Rectum (tissue), 1 donor: ENCODE data around the genes REPS1 and TXLNB.

- PRO-cap = no peak
Observed at GRCh38 chr6:138945193-138945825, 42.7 kb downstream of the REPS1 start.

- PRO-cap = bidirectional peak, plus-strand start at chr6:138987848, minus-strand start at chr6:138987717; bidirectional peak, plus-strand start at chr6:138988069, minus-strand start at chr6:138987945; bidirectional peak, plus-strand start at chr6:138988367, minus-strand start at chr6:138988209
Observed at GRCh38 chr6:138987426-138988597, at the start of gene REPS1. TSS of gene REPS1 (minus strand) at chr6:138988253.

- PRO-cap = no peak
Observed at GRCh38 chr6:139136887-139137444, 2.1 kb downstream of the HECA start.

- PRO-cap = unidirectional peak, minus-strand start at chr6:139270492
Observed at GRCh38 chr6:139270318-139270861, 21.4 kb downstream of the TXLNB start.

GRCh38 chr6:139288435-139288948 is 3.3 kb downstream of the TXLNB start:
- PRO-cap = no peak

DNA sequence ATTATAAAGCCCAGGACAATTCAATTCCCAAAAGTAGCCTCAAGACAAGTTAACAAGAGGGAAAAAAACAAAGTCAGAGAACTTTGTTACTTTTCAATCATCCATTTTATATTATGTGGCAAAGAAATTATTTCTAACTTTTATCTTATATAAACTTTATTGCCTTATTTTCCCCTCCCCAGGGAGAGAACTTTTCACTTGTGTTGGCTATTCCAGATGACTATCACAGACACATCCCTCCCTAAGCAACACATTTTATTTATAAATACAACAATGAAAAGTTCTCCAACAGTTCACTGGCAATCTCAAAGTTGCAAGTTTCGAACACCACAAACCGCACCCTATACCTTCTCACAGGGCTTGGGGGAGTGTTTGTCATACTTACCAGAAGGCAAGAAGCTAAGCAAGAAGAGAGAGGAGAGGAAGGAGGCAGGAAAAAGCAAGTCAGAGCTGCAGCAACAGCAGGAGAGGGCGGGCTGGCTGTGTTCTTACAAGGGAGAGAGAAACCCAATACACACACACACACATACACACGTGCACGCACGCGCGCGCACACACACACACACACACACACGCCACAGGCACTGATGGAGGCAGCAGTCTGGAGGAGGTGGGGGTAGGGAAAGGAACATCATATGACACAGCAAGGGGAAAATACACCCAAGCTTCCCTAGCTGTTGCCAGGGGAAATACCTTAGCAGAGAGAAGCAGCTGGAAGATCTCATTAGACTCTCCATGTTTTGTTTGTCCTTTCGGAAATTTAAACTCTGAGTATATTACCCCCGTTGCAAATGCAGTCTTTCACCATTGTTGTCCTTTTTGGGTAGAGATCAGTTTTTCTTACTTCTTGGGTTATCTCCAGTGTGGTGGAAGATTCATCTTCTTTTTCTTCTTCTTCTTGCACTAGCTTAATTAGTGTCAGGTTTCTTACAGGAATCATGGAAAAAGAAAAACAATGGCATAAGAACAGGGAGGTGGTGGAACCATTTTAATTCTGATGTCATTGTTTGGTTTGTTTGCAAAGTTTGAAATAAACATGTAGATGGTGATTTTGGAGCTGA is at the start of gene TXLNB:
TXLNB (minus strand) TSS at position 463 of the 1,061 bp plus-strand sequence.
- PRO-cap = bidirectional peak, plus-strand start at position 700 of the sequence, minus-strand start at position 460 of the sequence

DNA sequence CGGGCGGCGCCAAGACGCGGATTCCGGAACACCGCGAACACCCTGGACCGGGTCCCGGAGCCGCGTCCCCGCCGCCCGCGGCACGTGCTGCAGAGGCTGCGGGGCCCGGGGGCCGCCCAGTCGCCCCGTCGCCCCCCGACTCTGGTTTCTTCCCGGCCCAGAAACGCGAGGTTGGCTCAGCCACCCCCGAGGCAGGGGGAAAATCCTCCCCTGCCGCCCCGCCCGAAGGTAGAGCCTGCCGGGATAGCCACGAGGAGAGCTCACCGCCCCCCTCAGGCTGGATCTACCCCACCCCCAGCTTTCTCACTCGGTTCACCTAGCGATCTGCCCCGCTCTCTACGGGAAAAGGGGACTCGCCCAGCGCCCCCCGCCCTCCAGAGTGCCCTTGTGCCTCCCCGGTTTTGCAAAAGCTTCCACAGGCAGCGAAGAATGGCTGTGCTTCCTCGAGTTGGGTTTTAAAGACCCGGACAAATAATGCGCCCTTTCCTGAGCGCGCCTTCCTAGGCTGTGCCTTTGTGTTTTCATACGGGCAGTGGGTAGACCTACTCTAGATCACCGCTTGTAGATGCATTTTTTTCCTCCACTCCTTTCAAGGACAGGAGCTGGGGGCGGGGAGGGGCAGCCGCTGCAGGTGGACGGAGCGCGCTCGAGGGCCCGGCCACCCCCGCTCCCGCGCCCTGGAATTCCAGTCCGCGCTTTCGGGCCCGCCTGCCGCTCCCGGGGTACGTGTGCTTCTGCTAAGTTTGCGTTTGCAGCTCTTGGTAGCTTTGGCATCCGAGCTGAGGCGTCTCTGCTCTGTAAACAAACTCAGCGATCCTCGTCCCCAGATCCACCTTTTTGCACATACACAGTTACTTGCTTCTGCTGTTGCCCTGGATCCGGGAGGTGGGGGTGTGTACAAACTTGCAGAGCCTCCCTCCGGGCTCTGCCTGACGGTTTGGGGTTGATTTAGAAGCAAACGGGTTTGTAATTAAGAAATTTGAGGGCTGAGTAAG is 564 bp upstream of the CITED2 start:
- PRO-cap = bidirectional peak, plus-strand start at position 92 of the sequence, minus-strand start outside the sequence; bidirectional peak, plus-strand start at position 310 of the sequence, minus-strand start at position 217 of the sequence; bidirectional peak, plus-strand start at position 773 of the sequence, minus-strand start at position 839 of the sequence

GRCh38 chr6:139485730-139486161 is 111.3 kb upstream of the CITED2 start:
- PRO-cap = no peak

DNA sequence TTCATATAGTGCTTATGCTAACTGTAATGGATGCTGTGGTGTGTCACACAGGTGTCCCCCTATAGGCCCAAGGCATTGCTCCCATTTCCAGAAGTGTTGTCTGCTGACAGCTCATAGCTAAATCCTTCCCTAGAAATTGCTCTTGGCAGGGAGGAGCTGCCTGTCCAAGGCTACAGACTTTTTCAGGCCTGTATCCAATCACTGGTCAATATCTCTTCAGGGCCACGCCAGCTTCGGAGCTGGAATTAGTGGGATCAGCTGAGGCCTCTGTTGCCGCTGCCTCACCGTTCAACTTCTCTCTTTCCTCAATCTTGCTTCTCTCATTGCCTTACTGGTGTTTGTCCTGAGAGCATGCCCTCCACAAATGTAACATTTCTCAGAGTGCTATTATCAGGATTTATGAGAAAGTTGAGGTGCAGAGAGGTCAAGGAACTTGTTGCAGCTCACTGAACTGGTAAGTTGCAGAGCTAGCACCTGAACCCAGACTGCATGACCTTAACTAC is 111.8 kb upstream of the CITED2 start:
- PRO-cap = no peak

GRCh38 chr6:139530925-139531605 is 156.6 kb upstream of the CITED2 start:
- PRO-cap = no peak

- PRO-cap = no peak
Observed at GRCh38 chr6:139603652-139604178, 229.3 kb upstream of the CITED2 start.

- PRO-cap = no peak
Observed at GRCh38 chr6:140320363-140320869, 946.0 kb upstream of the CITED2 start.

GRCh38 chr6:141562839-141563230 is 569.9 kb upstream of the GJE1 start:
- PRO-cap = no peak

DNA sequence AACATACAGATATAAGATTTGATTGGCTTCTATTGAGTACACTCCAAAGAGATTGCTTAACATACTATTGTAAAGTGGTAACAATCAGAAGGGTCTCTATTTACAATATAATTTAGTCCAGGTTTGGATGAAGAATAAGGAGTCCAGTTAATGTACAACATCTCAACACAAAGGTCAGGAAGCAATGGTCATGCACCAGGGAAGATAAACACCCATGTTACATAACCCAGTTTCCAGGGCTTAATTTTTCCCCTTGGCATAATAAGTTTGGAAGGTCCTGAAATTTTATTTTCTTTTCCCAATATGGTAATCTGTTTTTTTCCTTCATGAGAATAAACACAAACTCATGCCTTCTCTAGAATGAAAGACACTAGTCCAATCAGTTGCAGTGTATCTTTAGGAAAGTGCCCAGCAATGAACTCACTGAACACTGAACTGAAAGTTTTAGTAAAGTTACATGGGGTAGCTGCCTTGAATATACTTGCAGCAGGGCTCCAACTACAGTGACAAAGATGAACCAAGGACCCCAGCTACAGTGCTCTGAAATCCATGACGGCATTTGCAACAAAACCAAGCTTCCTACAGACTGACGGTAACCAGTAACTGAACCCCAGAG is 255.3 kb upstream of the GJE1 start:
- PRO-cap = no peak

- PRO-cap = no peak
Observed at GRCh38 chr6:142771780-142772723, 172.9 kb downstream of the HIVEP2 start.

GRCh38 chr6:142773353-142774370 is 171.3 kb downstream of the HIVEP2 start:
- PRO-cap = unidirectional peak, minus-strand start at chr6:142773920

DNA sequence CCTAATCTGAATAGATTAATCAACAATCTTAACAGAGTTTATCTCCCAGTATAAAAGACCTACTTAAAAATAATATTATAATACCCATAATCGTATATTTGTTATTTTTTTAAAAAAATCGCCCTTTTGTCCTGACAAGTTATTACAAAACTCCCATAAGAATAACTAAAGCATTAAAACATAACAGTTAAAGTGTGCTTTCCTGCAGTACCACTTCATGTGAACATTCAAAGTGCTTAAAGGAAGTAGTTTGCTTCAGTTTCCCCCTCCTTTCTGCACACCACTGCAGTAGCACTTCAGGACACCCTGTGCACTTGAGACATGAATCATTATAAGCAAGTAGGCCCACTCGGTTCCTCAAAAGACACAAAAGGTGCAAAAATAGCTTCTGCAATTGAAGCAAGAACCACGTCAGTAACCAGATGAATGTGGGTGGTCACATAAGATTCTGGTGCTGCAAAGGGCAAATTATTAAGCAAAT is 160.7 kb downstream of the HIVEP2 start:
- PRO-cap = no peak

GRCh38 chr6:142838850-142839397 is 106.1 kb downstream of the HIVEP2 start:
- PRO-cap = no peak

DNA sequence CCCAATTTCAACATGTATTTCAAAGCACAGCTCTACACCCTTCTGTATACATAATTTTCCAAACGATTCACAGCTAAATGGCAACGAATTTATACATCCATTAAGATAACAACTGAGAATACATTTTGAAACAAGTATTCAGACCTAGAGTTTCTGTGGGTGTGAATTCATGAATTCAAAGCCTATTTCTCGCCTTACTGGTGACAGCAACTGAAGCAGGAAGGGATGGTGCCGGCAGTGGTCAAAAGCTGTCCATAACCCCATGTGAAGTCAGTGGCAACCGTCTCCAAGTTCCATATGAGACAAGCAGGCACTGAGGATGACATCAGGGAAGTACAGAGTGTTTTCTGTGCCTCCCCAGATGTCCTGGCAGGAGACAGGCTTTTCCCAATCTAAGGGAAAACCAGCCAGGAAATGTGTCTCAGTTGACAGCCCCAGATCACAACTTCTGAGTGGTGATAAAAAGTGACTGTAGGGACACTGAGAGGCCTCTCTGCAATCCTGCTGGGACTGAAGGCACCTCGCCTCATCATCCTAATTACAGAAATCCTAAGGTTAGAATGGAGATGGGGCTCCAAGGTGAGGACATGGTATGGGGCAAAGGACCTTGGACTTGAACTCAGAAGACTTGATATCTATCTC is 66.6 kb downstream of the HIVEP2 start:
- PRO-cap = no peak

GRCh38 chr6:142928232-142928684 is 16.7 kb downstream of the HIVEP2 start:
- PRO-cap = no peak